Pericardium (tissue), 1 donor: ENCODE measurements around the gene DNAJC15.

DNA sequence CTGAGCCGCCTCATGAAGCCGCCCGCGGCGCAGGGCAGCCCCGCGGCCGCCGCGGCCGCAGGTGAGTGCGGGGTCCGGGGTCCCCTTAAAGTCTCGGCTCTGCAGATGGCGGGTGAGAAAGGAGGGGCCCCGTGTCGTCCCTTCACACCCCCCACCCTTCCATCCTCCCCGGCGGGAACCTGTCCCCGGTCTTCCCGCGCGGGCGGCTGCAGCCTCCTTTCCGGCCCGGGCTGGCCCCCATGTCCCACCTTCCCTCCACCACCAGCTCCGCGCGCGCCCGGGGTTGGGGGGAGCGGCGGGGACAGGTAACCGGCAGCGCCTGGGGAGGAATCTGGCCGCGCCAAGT, 319 bp downstream of the RGCC start:
- RRBS = 2% methylated on average over 22 of the region's 37 CpGs

DNA sequence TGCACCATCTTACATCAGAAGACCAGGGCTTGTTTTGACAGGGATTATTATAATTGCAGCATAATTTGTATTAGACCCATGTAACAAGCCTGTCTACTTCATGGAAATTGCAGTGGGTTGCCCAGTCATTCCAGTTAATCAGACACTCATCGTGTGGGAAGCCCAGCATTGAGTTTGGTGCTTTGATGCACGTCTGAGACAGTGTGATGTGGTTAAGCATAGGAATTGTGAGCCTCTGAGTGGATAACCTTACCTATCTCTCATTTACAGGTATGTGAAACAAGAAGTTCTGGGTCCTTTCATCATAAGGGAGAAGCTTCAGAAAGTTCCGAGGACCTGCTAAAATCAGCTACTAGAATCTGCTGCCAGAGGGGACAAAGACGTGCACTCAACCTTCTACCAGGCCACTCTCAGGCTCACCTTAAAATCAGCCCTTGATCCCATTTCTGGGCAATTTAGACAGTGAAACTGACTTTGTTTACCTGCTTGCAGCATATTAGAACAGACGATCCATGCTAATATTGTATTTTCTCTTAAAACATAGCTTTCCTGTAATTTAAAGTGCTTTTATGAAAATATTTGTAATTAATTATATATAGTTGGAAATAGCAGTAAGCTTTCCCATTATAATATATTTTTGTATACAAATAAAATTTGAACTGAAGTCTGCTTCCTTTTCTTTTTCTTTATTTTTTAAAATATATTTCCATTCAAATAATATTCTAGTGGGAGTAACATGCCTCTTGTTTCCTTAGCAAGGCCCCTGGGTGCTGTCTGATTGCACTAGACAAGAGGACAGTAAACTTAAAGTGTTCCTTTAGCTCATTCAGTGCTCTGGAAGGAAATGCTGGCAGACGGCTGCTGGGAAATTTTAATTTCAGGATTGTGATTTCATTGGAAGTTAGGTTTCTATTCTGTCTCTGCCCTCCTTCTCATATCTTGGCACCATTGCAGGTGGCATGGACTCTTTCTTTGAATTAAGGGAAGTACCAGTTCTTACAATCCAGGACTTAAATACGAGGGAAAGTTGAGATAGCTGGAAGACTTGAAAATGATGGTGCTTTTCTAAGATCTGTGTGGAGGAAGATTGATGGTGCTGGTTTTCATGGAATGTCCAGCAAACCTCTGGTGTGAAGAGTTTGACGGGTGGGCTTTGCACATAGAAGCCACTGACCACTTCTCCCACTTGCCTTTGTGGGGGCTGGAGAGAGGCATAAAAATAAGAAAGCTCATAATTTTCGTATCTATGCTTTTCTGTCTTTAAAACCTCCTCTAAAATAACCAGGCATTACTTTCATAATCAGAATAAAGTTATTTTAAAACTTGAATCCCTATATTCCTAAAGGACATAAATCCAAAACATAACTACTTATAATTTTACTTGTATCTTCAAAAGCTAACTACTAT, 13.4 kb downstream of the RGCC start:
- RRBS = no CpG with 5 or more reads among the region's 9 CpGs

DNA sequence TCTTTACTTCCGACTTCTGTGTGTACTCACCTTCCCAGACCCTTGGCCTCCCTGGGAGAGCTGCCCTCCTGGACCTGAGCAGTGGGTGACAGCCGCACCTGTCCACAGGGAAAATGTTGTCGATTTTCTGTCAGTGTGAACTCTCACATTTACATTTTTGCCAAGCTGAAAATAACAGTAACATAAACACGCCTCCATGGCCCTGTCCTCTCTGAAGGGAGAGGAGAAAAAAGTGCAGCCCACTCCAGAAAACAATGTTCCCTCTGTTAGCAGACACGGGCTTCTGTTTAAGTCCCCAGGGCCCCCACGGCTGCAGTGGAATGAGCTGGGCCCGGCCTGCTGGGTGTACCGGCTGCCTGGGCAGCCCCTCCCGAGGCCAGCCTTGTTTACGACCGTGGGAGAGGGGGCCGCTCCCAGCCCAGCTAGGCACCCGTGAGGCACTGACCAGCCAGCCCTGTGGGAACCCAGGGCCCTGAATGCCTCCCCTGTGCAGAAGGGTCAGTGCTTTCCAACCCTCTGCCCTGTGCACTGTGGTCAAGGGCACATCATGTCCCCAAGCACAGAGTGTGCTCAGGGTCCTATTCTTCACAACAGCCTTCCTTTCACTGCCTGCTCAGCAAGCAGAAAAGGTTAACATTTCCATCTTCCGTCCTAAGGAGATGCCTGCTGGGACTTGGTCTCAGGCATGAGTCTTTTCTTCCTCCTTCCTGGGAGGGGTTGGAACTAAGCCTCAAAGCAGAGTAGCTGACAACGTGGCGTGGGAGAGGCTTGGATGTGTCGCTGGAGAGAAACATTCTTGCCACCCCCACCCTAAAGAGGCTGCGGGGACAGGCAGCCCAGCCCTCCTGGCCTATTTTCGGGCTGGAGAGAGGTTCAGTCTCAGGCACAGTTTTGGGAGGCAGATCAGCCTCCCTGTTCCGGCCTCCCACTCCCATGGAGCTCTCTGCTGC, 90.0 kb downstream of the RGCC start:
- RRBS = no CpG with 5 or more reads among the region's 20 CpGs

- RRBS = no CpG with 5 or more reads among the region's 4 CpGs
These were observed 182.7 kb downstream of the RGCC start for GRCh38 chr13:41639871-41640555.

DNA sequence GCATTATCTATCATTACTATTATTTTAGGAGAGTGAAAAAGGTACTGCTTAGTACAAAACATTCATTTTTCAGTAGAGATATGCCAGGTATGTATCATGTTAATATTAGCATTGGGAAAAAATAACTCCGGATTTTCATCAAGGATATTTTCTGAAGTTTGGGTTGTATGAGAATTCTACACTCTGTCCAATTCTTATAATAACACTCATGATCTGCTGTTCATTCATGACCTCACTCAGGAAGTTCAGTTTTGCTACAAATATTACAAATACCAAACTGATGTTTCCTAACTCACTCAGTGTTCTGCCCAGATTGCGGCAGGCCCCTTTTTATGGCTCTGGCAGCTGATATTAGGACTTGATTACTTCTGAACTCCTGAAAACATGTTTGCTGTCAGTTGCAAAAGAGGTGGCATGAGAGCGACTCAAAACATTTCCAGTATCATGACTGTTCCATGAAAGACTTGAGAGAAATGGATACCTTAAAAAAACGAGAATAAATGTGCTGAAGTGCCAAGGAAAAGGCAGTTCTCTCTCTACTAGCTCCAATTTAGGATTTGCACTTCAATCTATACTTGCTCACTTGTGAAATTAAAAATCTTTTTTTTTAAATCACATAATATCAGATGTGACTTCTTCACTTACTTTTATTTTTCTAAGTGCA, 188.0 kb downstream of the RGCC start:
- RRBS = no CpG with 5 or more reads among the region's 4 CpGs

DNA sequence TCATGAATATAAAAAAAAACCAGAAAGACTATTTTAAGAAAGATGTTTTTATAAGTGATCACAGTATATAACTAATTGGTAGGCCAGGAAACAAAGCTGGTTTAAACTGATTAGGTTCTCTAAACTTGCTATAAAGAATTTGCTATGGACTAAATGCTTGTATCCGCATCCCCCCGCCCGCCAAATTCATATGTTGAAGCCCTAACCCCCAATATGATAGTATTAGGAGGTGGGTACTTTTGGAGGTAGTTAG, 214.0 kb downstream of the RGCC start:
- RRBS = no CpG with 5 or more reads among the region's 3 CpGs

- RRBS = no CpG with 5 or more reads among the region's 4 CpGs
These were observed 237.5 kb downstream of the RGCC start for GRCh38 chr13:41694752-41695380.

GRCh38 chr13:41720712-41721905, 239.8 kb downstream of the VWA8 start:
- RRBS = no CpG with 5 or more reads among the region's 8 CpGs

DNA sequence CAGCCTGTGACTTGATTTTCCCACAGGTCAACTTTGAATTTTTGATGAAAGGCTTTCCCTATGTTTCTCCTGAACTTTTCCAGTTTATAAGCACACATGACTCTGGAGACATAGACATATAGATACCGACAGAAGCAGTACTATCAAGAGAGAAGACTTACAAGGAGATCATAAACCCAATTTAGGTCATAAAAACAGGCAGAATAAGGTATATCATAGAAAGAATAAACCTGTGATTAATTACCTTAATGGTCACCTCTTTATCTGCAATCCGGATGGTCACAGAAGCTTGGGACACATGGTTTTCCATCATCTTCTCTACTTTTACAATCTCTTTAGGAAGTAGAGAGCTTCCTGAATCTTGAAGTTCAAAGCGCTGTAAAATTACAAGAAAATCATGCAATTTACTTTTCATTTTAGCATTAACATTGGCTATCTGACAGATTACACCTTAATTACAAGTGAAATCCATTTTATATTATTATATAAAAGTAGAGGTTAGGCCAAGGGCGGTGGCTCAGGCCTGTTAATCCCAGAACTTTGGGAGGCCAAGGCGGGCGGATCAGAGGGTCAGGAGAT, 92.7 kb downstream of the VWA8 start:
- RRBS = no CpG with 5 or more reads among the region's 6 CpGs

- RRBS = no CpG with 5 or more reads among the region's 2 CpGs
These were observed 49.1 kb downstream of the VWA8 start for GRCh38 chr13:41911811-41912256.

GRCh38 chr13:41974631-41974898, 13.7 kb upstream of the VWA8 start:
- RRBS = no CpG with 5 or more reads among the region's 7 CpGs

GRCh38 chr13:42137651-42138278, 89.3 kb downstream of the DGKH start:
- RRBS = no CpG with 5 or more reads among the region's 3 CpGs

GRCh38 chr13:42153596-42154119, 105.2 kb downstream of the DGKH start:
- RRBS = no CpG with 5 or more reads among the region's 3 CpGs

- RRBS = no CpG with 5 or more reads among the region's 10 CpGs
These were observed 1.4 kb downstream of the EPSTI1 start for GRCh38 chr13:42990397-42991214.

DNA sequence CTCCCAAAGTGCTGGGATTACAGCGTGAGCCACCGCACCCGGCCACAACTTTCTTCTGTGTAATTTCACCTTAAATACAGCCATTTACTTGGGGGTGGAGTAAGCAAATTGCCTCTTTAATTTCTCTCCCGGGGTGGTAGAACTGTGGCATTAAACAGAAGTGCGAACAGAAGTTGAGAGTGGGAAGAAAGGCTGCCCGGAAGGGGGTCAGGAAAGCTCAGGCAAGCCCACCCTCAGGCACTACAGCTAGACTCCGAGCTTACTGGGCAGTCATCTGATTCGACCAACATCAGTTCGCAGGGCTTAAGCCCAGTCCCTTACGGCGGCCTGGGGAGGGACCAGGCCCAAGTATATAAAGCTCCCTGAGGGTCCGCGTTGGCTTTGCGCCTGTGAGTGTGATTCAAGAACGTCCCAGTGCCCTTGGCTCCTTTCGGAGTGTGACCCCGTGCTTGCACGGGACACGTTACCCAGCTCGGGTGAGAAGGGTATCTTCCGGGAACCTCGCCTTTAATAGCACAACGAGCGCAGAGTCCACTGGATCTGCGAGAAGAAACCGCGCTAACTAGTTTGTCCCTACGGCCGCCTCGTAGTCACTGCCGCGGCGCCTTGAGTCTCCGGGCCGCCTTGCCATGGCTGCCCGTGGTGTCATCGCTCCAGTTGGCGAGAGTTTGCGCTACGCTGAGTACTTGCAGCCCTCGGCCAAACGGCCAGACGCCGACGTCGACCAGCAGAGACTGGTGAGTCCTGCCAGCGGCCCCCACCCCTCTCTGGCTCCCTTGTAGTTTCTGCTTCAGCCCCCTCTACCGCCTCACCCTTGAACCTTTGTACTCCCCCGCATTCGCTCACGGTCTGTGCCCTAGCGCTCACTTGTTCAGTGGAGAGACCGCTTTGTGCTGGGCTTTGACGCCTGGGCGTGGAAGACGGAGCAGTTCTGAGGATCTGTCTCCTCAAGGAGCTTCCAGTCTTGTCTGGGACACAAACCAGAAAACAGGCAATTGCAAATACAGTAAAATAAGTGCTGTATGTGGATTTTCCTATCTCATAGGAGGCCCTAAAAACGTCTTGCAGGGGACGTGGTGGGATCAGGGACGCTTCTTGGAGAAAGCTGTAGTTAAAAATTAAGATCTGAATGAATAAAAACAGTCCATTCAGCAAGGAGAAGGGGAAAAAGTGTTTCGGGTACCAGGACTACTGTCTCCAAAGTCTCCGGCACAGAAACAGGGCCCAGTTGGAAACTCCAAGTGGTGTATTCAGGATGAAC, at the start of gene DNAJC15:
Gene DNAJC15, plus strand, starts transcription at position 589 of the 1,261 bp plus-strand sequence.
- RRBS = 33% methylated on average over 9 of the region's 61 CpGs

GRCh38 chr13:43327525-43328065, 304.2 kb downstream of the DNAJC15 start:
- RRBS = no CpG with 5 or more reads among the region's 1 CpG

DNA sequence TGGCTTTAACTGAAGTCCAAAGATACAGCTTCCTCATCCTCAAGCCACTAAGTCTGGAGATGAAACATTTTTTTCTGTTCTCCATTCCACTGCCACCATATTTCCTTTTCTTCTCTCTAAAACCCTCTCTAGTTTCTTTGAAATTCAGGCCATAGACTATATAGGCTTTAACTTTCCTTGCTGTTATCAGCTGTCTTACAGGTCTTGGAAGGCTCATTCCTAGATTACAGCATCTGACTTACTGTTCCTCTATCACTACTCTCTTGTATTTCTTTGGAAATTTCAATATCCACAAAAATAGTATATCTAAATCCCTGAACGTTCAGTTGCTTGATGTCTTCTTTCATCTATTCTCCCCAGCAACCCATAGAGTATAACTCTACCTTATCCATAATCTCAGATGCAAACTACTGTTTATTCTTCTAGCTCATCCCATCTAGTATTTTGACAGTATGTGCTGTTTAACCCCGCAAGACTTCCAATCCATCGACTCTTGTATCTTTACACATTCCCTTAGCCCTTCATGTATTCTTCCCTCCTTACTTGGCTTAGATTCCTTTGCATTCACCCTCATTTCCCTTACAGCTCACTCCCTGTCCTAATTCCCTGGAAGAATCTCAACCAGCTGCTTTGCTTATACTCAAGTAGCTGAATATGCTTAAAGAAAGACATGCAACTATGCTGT, 7.7 kb downstream of the CCDC122 start:
- RRBS = no CpG with 5 or more reads among the region's 3 CpGs

DNA sequence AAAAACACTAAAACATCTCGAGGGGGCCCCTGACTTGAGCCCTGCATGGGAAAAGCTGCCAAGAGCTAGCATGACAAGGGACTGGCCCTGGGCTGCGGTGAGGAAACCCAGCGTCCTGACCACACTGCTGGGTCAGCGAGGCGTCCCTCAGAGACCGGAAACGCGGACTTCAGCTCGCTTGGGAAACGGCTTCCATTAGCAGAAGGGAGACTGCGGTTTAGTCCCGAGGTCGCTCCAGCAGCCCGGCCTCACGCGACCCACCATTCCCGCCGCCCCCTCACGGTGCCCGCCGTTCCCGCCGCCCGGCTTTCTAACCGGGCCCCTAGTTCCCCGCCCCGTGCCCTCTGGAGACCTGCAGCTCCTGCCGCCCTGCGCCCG, 615 bp downstream of the CCDC122 start:
- RRBS = 2% methylated on average over 19 of the region's 30 CpGs

- RRBS = no CpG with 5 or more reads among the region's 2 CpGs
These were observed 12.2 kb downstream of the LACC1 start for GRCh38 chr13:43891811-43892367.